ENCODE results near the gene TBPL2.

DNA sequence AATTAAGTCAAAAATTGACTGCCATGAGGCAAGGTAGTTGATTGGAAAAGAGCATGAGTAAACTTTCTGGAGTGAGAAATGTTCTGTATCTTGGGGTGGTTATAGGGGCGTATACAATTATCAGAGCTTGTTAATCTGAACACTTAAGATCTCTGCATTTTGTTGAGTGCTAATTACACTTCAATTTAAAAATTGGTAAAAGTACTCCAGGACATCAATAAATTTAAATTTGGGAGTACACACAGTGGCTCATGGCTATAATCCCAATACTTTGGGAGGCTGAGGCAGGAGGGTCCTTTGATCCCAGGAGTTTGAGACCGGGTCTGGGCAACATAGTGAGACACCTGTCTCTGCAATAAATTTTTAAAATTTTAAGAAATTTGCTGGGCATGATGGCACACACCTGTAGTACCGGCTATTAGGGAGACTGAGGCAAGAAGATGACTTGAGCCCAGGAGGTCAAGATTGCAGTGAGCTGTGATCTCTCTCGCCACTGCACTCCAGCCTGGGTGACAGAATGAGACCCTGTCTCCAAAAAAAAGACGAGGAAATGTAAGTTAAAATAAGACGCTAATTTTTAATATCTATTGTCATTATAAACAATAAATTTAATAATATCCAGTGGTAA is 9.3 kb downstream of the MAPK1IP1L start:
- PRO-cap, 5 experiments, result no peak in any of the 5 experiments
- RAMPAGE, long total RNA, 2 experiments, result no peak in any of the 2 experiments
- RRBS, result 100% methylated on average over 1 of the region's 6 CpGs

DNA sequence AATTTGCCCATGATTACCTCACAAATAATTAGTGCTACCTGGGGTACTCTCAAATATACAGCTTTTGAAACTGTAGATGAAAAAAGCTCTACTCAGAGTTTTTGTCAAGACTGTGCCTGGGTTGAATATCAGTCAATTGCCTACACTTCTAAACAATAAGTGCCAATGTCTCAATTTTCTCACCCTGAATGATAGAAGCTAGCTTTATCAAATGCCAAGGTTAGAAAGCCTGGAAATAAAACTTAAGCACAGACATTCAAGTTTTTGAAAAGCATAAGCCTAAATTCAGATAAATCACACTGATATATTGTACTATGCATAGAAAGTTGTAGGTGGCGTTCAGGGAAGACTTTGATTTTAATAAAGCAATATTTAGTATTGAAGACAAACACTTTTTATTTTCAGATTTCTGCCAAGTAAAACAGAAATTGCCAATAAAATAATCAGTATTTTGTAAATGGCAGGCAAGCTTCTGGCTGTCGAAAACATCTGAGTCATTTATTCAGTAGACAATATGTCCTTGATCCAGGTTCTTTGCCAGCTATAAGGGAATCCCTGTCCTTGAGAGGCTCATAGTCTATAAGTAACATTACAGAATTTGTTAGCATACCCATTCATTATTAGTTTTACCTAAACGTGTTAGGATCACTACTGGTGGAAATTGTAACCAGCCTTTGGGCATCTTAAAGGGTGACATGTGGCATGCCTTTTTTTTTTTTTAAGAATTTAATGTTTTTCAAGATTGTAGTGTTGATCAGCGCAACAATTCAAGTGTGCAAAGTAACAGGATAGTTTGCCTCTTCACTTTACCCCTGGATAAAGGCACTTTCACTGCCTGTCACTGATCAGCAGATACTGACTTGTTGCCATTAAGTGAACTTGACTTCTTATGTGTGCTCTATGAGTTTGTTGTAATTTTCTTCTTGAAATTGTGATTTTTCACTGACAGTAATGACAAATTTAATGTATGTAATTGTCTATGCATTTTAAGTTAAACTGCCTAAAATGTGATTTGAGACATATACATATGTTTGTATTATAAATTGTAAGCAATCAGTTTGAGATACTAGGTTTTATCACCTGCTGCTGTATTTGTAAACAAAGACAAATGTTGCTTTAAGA is 17.2 kb downstream of the MAPK1IP1L start:
- PRO-cap, 5 experiments, result no peak in any of the 5 experiments
- RAMPAGE, long total RNA, 2 experiments, result no peak in any of the 2 experiments
- RRBS, result no CpG with 5 or more reads among the region's 4 CpGs

DNA sequence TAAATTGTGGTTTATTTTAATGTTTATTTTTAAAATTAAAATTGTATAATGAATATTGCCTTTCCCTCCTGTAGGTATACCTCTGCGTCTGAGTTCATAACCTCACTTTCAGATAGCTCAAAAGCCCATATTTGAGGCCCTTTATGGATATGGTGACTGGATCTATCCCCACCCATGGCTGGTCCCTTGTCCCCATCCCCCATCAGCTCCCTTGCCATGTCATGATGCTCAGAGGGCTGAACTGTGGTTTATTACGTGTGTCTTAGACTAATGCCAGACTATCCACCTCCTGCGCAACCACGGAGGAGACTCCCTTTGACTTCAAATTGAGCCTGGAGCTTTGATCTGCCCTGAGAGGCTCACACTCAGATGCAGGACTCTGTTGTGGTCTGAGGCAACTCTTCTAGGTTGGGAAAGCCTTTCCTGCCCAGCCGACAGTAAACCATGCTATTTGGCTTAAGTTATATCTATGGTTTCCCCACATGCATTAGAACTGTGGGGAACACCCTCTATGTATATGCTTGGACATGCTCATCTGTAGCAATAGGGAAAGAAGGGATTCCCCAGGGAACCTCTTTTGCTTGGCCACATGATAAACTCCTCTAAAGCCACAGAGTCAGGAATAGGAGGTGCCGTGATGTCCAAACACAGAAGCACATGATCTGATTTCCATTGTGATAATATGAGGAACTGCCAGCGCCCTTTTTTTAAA is 11.3 kb upstream of the LGALS3 start:
- PRO-cap, 5 experiments, result no peak in any of the 5 experiments
- RAMPAGE, long total RNA, 2 experiments, result no peak in any of the 2 experiments
- RRBS, result no CpG with 5 or more reads among the region's 7 CpGs

DNA sequence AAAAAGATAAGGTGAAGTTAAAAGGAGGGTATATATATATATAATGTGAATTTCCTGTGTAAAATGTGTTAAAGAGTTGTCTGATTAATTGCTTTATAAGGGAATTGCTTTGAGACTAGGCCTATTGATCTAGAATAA is 473 bp upstream of the LGALS3 start:
- PRO-cap, 5 experiments, result no peak in any of the 5 experiments
- RAMPAGE, long total RNA, 2 experiments, result no peak in any of the 2 experiments

- PRO-cap, 5 experiments, result no peak in any of the 5 experiments
- RAMPAGE, long total RNA, 2 experiments, result no peak in any of the 2 experiments
- RRBS, result no CpG with 5 or more reads among the region's 3 CpGs
Measured at GRCh38 chr14:55130515-55130609, 1.3 kb downstream of the LGALS3 start.

GRCh38 chr14:55304360-55304664 is 33.1 kb downstream of the FBXO34 start:
- PRO-cap, 5 experiments, result no peak in any of the 5 experiments
- RAMPAGE, long total RNA, 2 experiments, result no peak in any of the 2 experiments
- RRBS, result no CpG with 5 or more reads among the region's 1 CpG

DNA sequence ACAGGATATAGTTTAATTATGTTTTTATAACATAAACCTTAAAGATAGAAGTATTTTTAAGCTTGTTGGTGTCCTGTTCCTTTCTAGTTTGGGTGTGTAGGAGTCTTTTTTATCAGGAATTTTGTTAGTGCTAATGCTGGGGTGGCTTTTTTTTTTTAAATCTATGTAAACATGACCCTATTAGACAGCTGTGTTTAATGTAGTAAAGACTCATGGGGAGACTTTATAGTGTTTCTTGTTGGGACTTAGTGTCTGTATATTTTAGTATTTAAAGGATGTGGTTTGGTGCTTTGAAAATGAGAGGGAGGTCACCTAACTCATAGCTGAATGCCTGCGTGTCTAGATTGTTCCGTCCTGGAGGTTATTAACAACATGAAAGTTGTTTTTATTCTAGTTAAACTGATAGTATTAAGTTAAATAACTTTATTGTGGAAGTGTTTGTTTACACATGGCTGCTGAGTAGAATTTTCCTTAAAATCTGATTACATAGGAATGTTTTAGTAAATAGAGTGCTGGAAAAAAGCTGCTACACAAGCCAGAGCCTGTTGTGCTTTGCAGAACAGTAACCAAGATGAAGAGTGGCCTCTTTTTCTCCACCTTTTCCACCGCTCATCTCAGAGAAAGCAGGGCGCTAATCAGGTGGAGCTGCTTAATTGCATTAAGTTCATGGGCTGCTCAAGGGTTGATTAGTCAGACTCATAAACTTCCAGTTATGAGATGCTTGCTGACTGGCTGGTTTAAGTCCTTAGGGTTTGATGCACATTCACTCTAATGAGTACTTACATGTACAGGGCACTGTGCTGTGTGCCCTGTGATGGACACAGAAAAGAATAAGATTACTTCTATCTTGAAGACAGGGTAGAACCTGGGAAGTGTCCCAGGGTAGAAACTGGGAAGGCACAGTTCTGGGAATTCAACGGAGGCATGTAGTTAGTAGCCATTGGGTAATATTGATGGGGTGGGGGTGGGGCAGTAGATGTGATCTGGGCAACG is 62.7 kb downstream of the FBXO34 start:
- PRO-cap, 5 experiments, result no peak in any of the 5 experiments
- RAMPAGE, long total RNA, 2 experiments, result no peak in any of the 2 experiments
- RRBS, result no CpG with 5 or more reads among the region's 6 CpGs

- PRO-cap, 5 experiments, result no peak in any of the 5 experiments
- RAMPAGE, long total RNA, 2 experiments, result no peak in any of the 2 experiments
- RRBS, result no CpG with 5 or more reads among the region's 5 CpGs
Measured at GRCh38 chr14:55365681-55366151, 45.9 kb downstream of the ATG14 start.

DNA sequence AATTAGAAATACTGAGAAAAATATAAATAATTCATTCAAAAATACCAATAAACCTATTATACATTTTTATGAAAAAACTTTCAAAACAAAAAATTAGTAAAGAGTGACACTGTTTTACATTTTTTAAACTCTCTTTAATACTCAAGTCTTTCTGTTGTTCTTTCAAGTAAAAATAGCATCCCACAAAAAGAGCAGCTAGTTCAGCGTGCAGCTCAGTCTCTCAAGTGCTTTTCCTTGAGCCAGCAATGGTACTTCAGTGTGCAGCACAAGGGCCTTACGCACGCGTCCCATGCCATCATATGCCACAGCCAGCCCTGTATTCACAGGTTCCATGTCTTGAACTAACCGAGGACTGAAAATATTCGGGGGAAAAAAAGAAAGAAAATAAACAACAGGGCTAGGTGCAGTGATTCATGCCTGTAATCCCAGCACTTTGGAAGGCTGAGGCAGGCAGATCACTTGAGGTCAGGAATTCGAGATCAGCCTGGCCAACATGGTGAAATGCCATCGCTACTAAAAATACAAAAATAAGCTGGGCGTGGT is 28.7 kb downstream of the ATG14 start:
- PRO-cap, 5 experiments, result no peak in any of the 5 experiments
- RAMPAGE, long total RNA, 2 experiments, result no peak in any of the 2 experiments
- RRBS, result no CpG with 5 or more reads among the region's 9 CpGs

GRCh38 chr14:55440315-55440841 is at the start of gene TBPL2:
TSS of gene TBPL2 (minus strand) at chr14:55440616.
- PRO-cap, 5 experiments, result no peak in any of the 5 experiments
- RAMPAGE, long total RNA, 2 experiments, result no peak in any of the 2 experiments
- RRBS, result 28% methylated on average over 4 of the region's 35 CpGs

DNA sequence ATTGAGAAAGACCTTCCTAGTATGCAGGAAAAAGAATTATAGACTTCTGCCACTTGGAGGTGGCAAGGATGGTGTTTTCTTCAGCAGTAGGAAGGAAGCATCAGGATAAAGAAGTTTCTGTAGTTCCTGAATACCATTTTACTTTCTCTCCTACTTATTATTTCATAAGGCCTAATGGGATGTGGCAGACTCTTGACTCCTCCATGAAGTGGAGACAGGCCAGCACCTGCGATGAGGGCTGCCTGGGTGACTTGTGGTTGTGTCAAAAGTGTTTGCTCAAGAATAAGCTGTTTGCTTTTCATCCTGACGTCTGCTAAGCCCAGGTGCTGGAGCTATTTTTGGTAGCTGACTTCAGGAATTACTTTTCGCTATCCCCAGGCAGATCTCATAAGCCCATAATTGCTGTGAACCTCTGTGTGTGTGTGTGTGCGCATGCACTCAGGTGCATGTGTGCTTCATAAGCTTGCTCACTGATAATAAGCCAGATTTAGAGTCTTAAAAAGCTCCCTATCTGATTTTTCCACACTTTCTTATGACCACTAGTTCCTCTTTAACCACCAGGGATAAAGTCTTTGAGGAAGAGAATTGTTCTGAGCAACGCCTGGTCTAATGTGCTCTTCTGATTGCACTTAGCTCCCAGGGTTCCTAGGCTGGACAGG is 126.0 kb downstream of the KTN1 start:
- PRO-cap, 5 experiments, result no peak in any of the 5 experiments
- RAMPAGE, long total RNA, 2 experiments, result no peak in any of the 2 experiments
- RRBS, result no CpG with 5 or more reads among the region's 5 CpGs

- PRO-cap, 5 experiments, result no peak in any of the 5 experiments
- RAMPAGE, long total RNA, 2 experiments, result no peak in any of the 2 experiments
- RRBS, result no CpG with 5 or more reads among the region's 2 CpGs
Measured at GRCh38 chr14:56004378-56004690, 113.9 kb upstream of the PELI2 start.

GRCh38 chr14:56117378-56118209 is 617 bp upstream of the PELI2 start:
- PRO-cap, 5 experiments, result peak in 5 of 5 experiments; most common plus-strand start chr14:56117962 (in 1); most common minus-strand start chr14:56118082 (in 2)
- RAMPAGE, long total RNA, 2 experiments, result no peak in any of the 2 experiments
- RRBS, result under 1% methylated on average over 8 of the region's 41 CpGs

- PRO-cap, 5 experiments, result peak in 2 of 5 experiments; most common minus-strand start chr14:56119288 (in 1)
- RAMPAGE, long total RNA, 2 experiments, result no peak in any of the 2 experiments
- RRBS, result 2% methylated on average over 21 of the region's 47 CpGs
Measured at GRCh38 chr14:56119176-56119600, 977 bp downstream of the PELI2 start.

- PRO-cap, 5 experiments, result no peak in any of the 5 experiments
- RAMPAGE, long total RNA, 2 experiments, result no peak in any of the 2 experiments
- RRBS, result no CpG with 5 or more reads among the region's 9 CpGs
Measured at GRCh38 chr14:56119601-56120085, 1.4 kb downstream of the PELI2 start.

GRCh38 chr14:56124440-56125165 is 6.4 kb downstream of the PELI2 start:
- PRO-cap, 5 experiments, result no peak in any of the 5 experiments
- RAMPAGE, long total RNA, 2 experiments, result no peak in any of the 2 experiments
- RRBS, result no CpG with 5 or more reads among the region's 6 CpGs

GRCh38 chr14:56133503-56134022 is 15.4 kb downstream of the PELI2 start:
- PRO-cap, 5 experiments, result no peak in any of the 5 experiments
- RAMPAGE, long total RNA, 2 experiments, result no peak in any of the 2 experiments
- RRBS, result no CpG with 5 or more reads among the region's 4 CpGs

- PRO-cap, 5 experiments, result no peak in any of the 5 experiments
- RAMPAGE, long total RNA, 2 experiments, result no peak in any of the 2 experiments
- RRBS, result no CpG with 5 or more reads among the region's 8 CpGs
Measured at GRCh38 chr14:56219761-56220755, 101.8 kb downstream of the PELI2 start.

DNA sequence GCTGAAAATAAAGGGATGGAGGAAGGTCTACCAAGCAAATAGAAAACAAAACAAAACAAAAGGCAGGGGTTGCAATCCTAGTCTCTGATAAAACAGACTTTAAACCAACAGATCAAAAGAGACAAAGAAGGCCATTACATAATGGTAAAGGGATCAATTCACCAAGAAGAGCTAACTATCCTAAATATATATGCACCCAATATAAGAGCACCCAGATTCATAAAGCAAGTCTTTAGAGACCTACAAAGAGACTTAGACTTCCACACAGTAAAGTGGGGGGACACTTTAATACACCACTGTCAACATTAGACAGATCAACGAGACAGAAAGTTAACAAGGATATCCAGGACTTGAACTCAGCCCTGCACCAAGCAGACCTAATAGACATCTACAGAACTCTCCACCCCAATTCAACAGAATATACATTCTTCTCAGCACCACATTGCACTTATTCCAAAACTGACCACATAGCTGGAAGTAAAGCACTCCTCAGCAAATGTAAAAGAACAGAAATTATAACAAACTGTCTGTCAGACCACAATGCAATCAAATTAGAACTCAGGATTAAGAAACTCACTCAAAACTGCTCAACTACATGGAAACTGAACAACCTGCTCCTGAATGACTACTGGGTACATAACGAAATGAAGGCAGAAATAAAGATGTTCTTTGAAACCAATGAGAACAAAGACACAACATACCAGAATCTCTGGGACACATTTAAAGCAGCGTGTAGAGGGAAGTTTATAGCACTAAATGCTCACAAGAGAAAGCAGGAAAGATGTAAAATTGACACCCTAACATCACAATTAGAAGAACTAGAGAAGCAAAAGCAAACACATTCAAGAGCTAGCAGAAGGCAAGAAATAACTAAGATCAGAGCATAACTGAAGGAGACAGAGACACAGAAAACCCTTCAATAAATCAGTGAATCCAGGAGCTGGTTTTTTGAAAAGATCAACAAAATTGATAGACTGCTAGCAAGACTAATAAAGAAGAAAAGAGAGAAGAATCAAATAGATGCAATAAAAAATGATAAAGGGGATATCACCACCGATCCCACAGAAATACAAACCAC is 113.0 kb downstream of the PELI2 start:
- PRO-cap, 5 experiments, result no peak in any of the 5 experiments
- RAMPAGE, long total RNA, 2 experiments, result no peak in any of the 2 experiments
- RRBS, result no CpG with 5 or more reads among the region's 4 CpGs

DNA sequence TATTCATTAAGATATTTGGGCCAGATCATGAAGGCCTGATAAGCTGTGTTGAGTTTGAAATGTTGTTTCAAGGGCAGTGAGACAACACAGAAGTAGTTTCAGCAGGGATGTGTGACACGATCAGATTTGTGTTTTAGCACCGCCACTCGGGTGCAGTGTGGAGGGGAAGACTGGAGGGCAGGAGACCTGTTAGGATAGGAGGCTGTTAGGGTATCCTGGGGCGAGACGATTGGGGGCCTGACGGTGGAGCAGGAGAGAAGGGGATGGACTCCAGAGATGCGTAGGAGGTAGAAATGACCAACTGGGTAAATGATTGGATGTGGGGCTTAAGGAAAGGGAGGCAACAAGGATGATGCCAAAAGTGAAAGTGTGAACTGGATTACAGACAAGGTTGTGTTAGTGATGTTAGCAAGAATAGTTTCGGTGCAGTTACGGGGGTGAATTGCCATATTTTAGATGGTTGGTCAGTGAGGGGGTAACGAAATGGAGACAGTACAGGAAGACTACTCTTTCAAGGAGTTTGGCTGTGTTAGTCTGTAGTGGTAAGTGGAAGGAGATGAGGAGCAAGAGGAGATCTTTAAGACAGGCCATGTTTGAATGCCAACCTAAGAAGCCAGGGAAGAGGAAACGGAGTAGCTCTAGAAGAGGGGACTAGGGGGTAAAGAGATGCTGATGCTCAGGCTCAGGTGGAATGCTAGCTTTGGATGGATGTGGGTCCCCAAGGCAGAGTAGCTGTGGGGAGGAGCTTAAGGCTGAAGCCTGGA is 122.0 kb downstream of the PELI2 start:
- PRO-cap, 5 experiments, result no peak in any of the 5 experiments
- RAMPAGE, long total RNA, 2 experiments, result no peak in any of the 2 experiments
- RRBS, result no CpG with 5 or more reads among the region's 11 CpGs

Measured in liver (tissue), 9 donors.